ENCODE measurements around the gene CABLES1.

- PRO-cap: no peak
- RAMPAGE, long total RNA: no peak
These were observed 189.3 kb upstream of the CTAGE1 start for GRCh38 chr18:22607048-22607384.

DNA sequence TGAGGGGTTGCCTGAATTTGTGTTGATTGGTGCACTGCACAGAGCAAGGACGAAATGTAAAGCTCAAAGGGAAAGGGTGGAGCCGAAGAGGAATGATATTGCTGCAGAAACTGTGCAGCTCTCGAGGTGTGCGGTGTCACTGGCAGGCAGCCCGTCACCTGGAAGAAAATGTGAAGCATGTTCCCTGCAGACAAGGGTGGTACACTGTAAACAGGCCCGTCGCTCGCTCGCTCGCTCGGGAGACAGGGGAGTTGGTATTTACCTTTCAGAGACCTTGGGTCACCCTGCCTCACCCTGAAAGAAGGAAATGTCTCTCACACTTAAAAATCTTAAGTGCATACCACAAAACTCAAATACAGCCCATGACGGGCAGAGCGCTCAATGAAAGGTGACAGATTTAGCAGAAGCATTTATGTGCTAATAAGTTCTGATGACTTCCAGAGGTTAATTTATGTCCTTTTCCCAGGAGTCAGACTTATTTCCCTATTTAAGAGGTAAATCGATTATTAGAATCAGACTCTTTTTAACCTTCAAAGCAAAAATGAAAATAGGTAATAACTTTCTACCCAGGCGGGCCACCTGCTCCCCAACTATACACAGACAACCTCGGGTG, 195.7 kb upstream of the CTAGE1 start:
- PRO-cap: unidirectional peak, minus-strand start at position 232 of the sequence
- RAMPAGE, long total RNA: no peak

DNA sequence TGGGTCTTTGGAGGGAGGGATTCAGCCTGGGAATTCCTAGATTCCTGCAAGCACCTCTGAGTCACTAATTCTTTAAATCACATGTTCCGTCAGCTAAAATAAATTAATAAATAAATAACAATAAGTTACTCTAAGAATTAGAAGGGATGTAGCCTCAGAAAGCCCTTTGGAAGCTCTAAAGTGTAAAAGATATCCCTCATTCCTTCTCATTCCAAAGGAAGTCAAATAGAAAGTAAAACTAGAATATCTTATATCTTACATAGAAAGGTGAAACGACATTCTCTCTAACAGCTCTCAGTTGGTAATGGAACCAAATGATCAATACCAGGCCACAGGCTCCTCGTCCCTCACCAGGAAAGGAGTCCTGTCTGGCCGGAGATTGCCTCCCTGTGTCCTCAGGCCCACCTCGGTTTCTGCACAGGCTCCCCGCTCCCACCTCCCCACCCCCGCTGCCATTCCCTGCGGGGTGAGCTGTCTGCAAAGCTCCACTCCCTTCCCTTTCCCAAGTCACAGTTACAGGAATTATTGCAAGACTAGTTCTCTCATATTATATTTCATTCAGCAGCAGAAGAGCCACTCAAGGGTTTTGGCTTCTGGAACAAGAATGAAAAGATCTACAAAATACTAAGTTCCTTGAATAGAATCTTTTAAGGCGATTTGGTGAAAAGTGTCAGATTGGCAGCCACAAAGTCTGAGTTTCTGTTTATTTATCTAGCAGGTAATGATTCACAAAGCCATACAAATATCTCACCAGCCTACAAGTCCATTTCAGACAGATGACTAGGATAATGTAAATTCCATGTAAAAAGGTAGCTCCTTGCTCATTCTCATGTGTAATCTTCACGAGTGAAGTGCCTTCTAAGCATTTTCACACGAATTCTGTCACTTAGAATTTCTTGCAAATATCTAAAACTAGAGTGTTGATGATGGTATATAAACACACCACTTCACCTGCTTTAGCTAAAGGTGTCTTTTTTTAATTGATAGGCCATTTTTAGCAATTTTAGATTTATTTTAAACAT, 222.0 kb upstream of the RBBP8 start:
- PRO-cap: no peak
- RAMPAGE, long total RNA: no peak

DNA sequence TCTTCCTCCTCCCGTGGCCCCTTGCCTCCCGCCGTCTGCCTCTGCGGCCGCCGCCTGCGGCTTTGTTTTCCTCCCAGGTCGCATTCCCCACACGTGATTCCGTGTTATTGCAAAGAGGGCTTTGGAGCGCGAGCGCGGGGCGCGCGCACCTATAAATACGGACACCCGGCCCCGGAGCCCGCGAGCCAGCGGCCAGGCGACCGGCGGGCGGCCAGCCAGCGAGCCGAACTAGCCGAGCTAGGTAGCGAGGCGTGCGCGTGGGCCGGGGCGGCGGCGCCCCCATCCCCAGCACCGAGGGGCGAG, at the start of gene CABLES1:
Gene CABLES1 (plus strand): TSS at position 181 of the 303 bp plus-strand sequence.
- PRO-cap: bidirectional peak, plus-strand start at position 112 of the sequence, minus-strand start at position 37 of the sequence; bidirectional peak, plus-strand start at position 183 of the sequence, minus-strand start at position 230 of the sequence
- RAMPAGE, long total RNA: no peak

- PRO-cap: bidirectional peak, plus-strand start at chr18:23260604, minus-strand start at chr18:23260326
- RAMPAGE, long total RNA: no peak
These were observed 125.1 kb downstream of the CABLES1 start for GRCh38 chr18:23260195-23261043.

- PRO-cap: bidirectional peak, plus-strand start at chr18:23453847, minus-strand start at chr18:23453809; unidirectional peak, minus-strand start at chr18:23454007
- RAMPAGE, long total RNA: no peak
These were observed 678 bp downstream of the RIOK3 start for GRCh38 chr18:23453684-23454246.

DNA sequence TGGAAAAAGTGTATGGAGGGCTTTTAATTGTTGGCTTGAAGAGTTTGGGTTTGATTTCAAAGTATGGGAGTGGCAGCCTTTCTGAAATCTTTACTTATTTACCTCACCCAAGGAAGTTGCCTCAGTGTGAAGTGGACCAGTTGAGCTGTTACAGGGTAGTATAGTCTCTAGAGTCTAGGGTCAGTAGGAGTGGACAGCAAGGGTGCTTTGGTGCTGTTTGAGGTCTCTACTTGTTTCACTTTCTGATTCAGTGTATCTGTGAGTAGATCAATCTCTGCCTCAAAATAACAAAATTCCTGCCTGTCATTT, 5.7 kb downstream of the RIOK3 start:
- PRO-cap: no peak
- RAMPAGE, long total RNA: no peak

- PRO-cap: no peak
- RAMPAGE, long total RNA: no peak
These were observed 22.7 kb upstream of the RMC1 start for GRCh38 chr18:23480642-23481019.

- PRO-cap: unidirectional peak, plus-strand start at chr18:23574318
- RAMPAGE, long total RNA: no peak
These were observed 12.4 kb downstream of the NPC1 start for GRCh38 chr18:23573768-23574489.

DNA sequence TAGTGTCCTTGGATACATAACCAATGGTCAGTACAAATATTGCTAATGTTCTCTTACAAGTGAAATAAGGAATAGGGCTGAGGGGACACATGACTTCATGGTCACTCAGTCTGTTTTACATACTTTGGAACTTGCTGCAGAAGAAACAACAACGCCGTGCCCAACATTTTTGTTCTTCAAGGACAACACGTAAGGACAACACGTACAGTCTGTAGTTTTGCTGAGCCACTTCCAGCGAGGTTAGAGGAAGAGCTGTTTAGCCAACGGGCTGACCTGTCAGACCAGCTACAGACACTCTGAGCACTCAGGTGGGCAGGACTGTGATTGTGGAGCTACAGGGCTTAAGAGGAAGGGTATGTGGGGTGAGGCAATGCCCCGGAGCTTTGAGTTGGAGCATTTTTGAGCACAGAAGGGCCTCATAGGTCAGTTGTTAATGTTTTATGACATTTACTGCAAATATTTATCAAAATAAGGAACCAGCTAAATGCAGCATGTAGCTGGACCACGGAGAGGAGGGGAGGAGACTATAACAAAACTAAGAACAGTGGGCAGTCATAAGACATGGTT, 26.1 kb upstream of the NPC1 start:
- PRO-cap: no peak
- RAMPAGE, long total RNA: no peak

GRCh38 chr18:23716514-23716961, 27.3 kb downstream of the LAMA3 start:
- PRO-cap: unidirectional peak, plus-strand start at chr18:23716787
- RAMPAGE, long total RNA: no peak

- PRO-cap: no peak
- RAMPAGE, long total RNA: no peak
These were observed 152.8 kb upstream of the TTC39C start for GRCh38 chr18:23861600-23862386.

DNA sequence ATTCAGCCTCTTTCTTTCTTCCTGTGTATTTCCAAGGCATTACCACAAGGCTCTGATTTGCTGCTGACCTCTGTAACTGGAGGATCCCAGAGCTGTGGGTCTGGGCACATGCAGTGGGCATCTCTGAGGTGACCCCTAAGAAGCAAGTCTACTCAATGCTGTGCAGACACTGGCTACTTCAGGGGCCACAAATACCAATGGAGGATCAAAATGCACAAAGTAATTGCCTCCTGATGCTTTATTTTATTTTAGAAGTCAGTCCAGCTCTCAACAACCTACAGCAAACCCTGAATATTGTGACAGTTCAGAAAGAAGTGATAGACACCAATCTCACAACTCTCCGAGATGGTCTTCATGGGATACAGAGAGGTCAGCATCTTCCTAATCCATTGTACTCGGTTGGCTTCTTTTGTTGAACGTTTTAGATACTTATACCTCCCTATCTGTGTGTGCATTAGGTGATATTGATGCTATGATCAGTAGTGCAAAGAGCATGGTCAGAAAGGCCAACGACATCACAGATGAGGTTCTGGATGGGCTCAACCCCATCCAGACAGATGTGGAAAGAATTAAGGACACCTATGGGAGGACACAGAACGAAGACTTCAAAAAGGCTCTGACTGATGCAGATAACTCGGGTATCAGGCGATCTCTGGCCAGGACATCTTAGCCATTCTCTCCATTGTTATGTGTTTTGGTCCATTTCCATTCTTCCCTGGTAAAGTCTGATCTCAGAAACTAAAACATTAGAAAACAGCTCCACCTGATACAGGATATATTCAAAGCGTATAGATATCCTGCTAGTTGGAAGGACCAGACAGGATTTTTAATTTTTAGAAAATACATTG, 107.0 kb upstream of the TTC39C start:
- PRO-cap: no peak
- RAMPAGE, long total RNA: no peak

GRCh38 chr18:23936347-23936705, 78.2 kb upstream of the TTC39C start:
- PRO-cap: no peak
- RAMPAGE, long total RNA: no peak

GRCh38 chr18:24027247-24027521, 12.6 kb downstream of the TTC39C start:
- PRO-cap: no peak
- RAMPAGE, long total RNA: no peak

GRCh38 chr18:24071053-24071458, 56.5 kb downstream of the TTC39C start:
- PRO-cap: no peak
- RAMPAGE, long total RNA: no peak

GRCh38 chr18:24214600-24215356, 75.9 kb downstream of the CABYR start:
- PRO-cap: unidirectional peak, minus-strand start at chr18:24214849
- RAMPAGE, long total RNA: no peak

DNA sequence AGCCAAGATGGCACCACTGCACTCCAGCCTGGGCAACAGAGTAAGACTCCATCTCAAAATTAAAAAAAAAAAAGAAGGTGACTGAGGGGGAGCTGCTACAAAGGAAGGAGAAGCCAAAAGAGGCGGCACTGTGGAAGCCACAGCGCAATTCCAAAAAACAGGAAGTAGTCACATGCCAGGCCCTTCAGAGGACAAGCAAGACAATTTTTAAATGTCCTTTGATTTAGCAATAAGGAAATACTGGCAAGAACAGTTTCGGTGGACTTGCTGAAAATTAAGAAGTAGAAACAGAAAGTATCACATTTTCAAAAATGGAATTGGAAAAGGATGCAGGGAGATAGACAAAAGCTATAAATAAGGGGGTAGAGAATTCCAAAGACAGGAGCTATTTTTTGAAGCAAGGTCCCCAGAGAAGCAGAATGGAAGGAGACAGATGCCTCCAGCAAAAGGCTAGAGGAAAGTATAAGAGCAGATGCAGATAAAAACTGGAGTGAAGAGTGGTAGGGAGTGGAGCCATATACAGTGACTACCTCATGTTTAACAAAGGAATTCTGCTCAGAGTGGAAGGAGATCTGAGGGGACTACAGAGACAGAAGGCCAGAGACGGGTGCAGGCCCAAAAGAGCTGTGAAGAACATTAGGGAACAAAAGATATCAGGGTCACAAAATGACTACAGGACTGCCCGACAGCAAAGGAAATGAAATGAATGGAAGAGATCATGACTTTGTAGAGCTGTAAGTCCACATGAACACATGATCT, 122.6 kb downstream of the OSBPL1A start:
- PRO-cap: unidirectional peak, plus-strand start at position 221 of the sequence
- RAMPAGE, long total RNA: no peak

GRCh38 chr18:24359910-24360146, 37.8 kb downstream of the OSBPL1A start:
- PRO-cap: no peak
- RAMPAGE, long total RNA: no peak

- PRO-cap: no peak
- RAMPAGE, long total RNA: no peak
These were observed 197.1 kb downstream of the HRH4 start for GRCh38 chr18:24657415-24658084.

Measured in urinary bladder (tissue), 3 donors.